Paraaortic lymph node (tissue), 1 donor: ENCODE results near the gene POU2F1.

- PRO-cap: no peak
These were observed 31.0 kb downstream of the UCK2 start for GRCh38 chr1:165858295-165858904.

DNA sequence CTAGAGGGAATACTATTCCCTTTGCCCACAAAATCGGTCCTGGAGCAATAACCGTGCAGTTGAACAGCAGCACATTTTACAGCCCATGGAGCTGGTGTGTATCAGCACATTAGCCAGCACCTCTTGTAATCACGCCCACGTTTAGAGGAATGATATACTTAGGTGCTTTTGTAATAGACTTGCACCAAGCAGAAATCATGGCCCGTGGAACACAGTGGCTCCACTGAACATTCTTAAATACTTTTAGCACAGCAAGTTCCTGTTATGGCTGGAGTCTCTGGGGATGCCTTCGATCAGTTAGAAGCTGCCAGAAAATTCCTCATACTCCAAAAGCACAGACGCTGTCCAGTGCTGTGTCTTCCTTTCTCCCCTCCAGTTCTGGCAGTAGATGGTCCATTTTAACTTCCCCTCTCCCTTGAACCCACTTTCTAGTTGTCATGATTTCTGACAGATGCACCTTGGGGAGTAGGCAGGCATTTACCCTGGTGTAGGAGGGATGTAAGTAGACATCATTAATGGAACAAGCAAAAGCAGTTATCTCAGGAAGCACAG lies 218.2 kb upstream of the FAM78B start:
- PRO-cap: no peak

- PRO-cap: no peak
These were observed 2.4 kb upstream of the TADA1 start for GRCh38 chr1:166878506-166878882.

DNA sequence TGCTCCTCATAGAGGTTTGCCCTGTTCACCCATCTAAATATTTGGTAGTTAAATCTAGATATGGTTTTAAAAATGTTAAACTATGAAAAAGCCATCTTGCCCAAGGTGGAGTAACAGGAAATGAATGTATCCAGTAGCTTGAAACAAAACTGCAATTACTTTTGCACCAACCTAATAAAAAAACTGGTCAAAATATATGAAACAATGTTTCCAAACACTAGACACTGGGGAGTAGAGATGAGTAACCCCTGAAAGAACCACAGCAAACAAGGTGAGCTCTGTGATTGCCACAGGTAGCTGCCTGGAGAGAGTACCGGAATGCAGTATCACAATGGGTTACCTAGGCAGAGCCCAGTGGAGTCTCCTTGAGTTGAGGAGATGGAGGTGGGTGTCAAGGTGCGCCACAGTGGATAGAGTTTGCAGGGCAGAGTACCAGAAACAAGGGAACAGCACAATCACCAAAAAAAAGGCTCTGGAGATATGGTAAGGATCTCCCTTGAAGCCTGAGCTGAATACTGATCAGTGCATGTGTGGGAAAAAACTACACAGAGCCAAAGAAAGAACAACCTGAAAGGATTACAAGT lies 4.1 kb upstream of the MAEL start:
- PRO-cap: unidirectional peak, plus-strand start at position 461 of the sequence

- PRO-cap: no peak
These were observed 31.7 kb downstream of the GPA33 start for GRCh38 chr1:167058498-167058795.

DNA sequence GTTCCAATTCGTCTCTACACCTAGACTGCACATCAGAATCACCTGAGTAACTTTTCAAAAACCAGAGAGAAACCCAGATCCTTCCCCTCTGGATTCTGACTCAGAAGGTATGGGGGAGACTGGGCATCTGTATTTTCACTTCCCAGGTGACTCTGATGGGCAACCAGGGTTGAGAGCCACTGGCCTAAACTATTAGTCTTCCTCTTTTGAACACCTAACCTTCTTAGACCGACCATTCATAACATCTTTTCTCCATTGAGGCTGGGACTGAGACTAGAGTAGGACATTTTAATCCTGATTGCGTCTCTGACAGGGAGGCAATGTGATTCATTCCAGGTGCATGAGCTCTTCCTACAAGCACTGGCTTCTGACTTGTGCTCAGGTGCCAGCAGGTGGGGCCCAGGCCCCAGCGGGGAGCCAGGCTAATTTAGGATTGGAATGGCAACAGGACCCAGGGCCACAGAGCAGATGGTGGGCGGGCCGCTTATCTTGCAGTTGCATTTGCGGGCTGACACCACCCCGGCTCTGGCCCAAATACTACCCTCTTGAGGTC lies 4.3 kb downstream of the GPA33 start:
- PRO-cap: no peak

GRCh38 chr1:167219685-167220714 lies 686 bp upstream of the POU2F1 start:
- PRO-cap: bidirectional peak, plus-strand start at chr1:167220325, minus-strand start at chr1:167220046; bidirectional peak, plus-strand start at chr1:167220551, minus-strand start at chr1:167220536; bidirectional peak, plus-strand start at chr1:167220895, minus-strand start at chr1:167220616

DNA sequence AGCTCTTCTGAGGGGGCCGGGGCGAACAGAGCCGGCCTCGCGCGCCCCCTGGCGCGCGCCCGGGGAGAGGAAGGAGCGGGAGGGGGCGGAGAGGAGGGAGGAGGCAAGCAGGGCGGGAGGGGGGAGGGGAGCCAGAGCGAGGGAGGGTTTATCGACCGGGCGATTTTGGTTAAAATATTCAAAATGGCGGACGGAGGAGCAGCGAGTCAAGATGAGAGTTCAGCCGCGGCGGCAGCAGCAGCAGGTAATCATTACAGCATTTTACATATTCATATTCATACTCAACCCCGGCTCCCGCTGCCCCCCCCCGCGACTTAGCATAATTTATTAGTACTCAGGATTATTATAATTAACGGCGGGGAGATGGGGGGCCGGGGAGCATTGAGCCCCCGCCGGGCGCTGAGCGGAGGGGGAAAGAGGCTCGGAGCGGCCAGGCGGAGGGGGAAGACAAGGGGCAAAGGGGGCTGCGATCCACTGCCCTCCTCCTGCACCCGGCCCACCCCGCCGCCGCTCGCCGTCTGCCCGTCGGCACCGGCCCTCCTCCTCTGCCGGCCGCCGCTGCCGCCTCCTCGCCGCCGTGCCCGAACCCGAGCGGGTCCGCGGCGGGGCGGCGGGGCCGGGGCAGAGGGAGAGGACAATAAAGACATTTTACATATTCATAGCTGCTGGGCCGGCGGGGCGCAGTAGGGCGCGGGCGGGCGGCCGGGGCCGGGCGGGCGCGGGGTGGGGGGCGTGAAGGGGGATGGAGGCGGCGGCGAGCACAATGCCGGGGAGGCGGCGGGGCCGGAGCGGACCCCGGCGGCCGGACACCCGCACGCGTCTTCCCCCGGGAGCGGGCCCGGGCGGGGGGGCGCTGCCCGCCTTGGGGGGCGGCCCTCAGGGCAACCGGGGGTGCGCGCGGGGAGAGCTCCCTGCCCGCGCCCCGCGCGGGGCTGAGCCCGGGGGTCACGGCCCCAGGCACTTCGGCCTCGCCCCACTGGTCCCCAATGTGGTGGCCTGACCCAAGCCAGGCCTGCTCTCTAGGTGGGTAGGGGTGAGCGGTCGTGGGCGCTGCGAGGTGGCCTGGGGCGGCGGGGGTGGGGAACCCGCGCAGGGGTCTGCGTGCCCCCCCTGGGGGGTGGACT lies at the start of gene POU2F1:
TSS of gene POU2F1 (plus strand) at position 172 of the 1,124 bp plus-strand sequence.
- PRO-cap: bidirectional peak, plus-strand start at position 181 of the sequence, minus-strand start outside the sequence; bidirectional peak, plus-strand start at position 683 of the sequence, minus-strand start at position 520 of the sequence

DNA sequence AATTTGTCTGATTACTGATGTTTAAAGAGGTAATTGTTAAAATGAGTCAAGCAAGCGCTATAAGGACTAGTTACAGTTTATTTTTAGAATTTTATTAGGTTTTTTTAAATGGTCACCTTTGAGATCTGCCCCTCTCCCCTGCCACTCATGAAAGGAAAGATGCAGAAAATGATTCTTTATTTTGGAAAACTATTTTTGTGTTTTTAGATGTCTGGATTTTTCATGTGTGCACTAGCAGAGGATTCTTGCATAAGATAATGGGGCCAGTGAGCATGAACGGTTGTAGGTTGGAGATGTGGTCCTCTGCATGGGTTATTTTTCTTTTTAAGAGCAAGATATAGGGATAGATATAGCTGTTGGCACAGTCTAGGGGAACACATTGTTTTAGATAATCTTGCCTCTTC lies 40.5 kb downstream of the POU2F1 start:
- PRO-cap: no peak

GRCh38 chr1:167328774-167329578 lies 108.3 kb downstream of the POU2F1 start:
- PRO-cap: unidirectional peak, plus-strand start at chr1:167329020; bidirectional peak, plus-strand start at chr1:167329473, minus-strand start at chr1:167329304

GRCh38 chr1:167426479-167426867 lies 91.9 kb downstream of the CD247 start:
- PRO-cap: no peak

DNA sequence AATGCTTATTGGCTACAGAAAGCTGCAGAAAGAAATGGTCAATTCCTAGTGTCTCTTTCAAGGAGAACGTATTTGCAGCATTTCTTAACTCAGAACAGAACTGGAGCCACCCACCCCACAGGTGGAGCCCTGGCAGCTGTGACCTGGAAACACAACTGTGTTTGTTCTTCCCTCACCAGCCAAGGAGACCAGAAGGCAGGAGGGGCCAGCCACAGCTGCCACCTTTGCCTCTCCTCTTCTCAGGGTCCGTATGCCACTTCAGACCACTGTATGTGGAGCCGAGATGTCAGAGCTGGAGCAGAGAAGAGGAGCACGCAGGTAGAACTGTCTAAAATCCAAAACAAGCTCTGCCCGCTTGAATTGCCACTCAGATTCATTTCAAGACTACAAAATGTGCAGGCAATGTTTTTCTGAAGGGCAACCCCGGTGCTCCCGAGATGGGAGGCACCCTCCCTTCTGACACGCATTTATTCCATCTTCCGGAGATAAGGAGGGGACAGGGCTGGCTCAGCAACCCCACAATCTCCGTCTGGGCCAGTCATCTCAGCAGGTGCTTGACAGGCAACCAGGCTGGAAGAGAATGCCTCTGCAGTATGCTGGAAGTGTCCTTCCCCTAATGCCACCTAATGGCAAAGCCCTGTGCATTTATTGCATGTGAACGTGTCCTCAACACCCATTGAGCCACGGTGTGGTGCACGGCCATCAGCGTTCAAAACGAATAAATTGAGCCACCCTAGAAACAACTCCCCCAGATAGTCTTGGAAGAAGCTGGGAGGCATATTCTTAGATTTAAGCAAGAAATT lies 16.6 kb downstream of the CD247 start:
- PRO-cap: unidirectional peak, plus-strand start at position 182 of the sequence

GRCh38 chr1:167509576-167510025 lies 8.7 kb downstream of the CD247 start:
- PRO-cap: no peak

DNA sequence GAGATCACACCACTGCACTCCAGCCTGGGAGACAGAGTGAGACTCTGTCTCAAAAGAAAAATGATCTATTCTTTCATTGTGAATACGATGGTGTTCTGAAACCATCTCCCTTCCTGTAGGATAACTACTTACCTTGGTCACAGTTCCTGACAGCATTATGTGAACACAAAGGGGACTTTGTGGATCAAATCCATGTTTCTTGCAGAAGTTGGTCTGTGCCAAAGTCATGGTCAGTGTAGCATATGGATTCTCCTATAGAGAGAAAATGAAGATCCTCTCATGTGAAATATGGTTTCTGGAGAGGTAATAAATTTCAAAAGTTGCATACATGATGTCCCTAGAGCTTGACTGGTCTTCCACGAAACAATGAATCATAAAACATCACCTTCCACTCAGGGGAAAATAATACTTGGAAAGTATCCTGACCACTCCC lies 5.7 kb downstream of the CREG1 start:
- PRO-cap: no peak

- PRO-cap: no peak
These were observed 2.0 kb downstream of the RCSD1 start for GRCh38 chr1:167631630-167632760.

- PRO-cap: no peak
These were observed 24.4 kb upstream of the MPZL1 start for GRCh38 chr1:167696893-167698191.

DNA sequence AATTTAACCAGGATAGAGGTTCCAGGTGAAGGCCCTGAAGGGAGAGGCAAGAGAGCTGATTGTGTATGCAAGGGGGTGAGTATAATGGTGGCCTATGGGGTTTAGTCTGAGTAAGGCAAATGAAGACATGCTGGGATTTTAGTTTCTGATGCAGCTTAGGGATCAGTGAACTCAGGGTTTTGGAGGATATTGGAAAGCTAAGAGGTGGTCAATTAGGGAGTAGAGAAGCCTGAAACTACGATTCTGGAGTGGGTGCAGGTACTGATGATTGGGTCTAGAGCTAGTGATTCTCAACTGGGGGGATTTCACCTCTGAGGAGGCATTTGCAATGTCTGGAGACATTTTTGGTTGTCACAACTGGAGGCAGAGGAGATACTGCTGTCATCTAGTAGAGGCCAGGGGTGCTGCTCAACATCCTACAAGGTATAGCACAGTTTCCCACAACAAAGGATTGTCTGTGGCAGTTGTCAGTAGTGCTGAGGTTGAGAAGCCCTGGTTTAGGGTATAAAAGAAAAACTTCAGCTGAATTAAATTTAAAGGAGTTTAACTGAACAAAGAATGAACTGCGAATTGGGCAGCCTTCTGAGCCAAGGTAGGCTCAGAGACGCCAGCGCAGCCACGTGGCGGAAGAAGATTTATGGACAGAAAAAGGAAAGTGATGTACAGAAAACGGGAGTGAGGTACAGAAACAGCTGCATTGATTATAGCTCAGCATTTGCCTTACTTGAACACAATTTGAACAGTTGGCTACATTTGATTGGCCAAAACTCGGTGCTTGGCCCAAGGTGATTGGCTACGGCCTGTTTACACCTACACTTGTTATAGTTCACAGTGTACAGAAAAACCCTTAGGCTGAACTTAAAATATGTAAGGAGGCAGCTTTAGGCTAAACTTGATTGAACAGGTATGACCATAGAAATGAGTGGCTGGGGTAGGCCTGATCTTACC lies 40.3 kb downstream of the MPZL1 start:
- PRO-cap: no peak

DNA sequence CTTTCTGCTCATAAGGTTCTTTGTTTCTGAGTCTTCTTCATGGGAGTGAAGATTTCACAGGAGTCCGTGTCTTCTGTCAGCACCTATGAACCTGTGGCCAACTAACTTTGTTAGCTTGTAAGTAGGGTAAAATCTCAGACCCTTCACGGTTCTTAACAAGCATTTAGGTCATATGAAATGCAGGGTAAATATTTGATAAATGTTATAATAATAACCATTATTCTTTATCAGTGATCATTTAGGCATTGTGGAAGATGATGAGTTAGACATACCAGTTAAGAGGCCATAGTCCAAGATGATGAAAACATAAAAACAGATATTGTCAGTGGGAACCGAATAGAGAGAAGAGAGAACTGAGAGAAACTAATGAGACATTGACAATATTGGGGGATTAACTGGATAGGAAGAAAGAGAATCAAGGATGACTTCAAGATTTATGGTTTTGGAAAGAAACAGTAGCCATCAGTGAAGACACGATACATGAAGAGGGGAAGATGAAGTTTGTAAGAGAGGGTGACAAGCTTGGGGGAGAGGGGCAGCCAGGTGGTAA lies 47.8 kb downstream of the MPZL1 start:
- PRO-cap: no peak

GRCh38 chr1:167912217-167912845 lies 1.6 kb downstream of the ADCY10 start:
- PRO-cap: no peak

DNA sequence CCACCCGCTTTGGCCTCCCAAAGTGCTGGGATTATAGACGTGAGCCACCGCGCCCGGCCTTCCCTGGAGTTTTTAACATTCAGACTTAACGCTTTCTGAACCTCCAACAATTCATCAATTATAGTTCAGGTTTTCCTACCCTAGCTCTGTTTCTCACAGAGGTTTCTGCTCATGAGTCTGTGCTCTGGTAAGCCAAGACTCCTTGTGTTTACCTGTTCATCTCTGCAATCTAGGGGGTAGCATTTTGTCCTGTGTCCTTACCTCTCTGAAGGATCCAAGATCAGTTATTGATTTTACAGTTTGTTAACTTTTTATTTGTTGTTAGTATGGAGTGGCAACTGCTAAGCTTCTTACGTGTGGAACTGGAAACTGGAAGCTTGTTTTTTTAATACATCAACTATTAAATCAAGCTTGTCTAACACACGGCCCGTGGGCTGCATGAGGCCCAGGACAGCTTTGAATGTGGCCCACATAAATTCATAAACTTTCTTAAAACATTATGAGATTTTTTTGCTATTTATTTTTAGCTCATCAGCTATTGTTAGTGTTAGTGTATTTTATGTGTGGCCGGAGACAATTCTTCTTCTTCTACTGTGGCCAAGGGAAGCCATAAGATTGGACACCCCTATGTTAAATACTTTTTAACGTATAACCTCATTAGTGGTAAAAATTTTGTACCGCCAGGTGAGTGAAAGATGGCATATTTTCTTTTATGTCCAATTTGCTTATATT lies 29.2 kb upstream of the MPC2 start:
- PRO-cap: no peak